RPMI7951 (cell line): ENCODE results near the genes QRICH1, USP19 and GMPPB.

- RAMPAGE, long total RNA = no peak
Measured at GRCh38 chr3:48598617-48599631, 3.8 kb upstream of the COL7A1 start.

DNA sequence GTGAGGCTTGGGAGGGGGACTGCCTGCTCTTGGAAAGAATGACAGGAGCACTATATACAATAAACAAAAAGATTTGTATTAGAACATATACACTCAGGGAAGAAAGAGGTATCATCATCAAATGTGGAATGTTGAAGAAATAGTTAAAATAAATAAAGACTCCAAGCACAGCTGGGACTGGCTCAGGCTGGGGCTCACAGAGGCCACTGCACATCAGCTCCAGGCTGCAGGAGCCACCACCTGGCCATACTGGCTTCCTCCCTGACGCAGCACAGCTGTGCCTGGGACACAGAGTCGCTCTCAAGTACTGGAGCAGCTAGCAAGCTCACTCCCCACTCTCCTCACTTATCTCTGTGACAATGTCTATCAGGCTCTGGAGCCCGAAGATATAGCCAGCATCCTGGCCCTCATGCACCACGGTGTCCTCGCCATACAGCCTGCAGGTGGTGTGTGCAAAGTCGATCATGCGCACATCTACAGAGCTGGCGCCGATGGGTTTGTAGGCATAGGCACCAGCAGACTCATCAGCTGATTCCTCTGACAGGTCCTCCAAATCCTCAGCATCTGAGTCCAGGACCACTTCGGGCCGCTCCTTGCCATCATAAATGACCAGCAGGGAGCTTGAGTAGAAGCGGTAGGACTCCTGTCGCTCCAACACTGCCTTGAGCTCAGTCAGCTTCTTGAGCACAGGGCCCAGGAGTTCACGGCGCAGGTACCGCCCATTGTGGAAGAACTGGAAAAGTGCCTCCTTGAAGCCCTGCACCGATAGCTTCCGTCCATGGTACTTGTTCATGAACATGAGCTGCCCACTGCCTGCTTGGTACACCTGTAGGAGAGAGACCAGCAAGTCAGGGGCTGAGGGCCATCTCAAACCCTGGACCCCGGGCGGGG, 2.5 kb upstream of the NCKIPSD start:
- RAMPAGE, long total RNA = no peak

DNA sequence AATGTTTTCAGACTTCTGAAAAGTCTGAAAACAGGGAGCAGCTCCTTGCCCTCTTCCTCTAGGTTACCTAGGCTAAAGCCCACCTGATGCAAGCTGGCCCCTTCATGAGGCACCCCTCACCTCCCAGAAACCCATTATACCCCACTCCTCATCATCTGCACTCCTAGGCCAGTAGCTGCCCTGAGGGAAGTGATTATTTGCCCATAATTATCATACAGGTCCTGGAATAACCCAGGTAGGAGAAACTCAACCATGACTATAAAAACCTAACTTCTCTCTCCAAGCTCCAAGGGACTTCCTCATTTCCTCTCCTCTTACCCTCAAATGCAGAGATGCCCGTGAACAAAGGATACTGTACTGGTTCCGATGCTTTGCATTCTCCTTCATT, 5.2 kb upstream of the NCKIPSD start:
- RAMPAGE, long total RNA = no peak

GRCh38 chr3:48692312-48692733, 6.6 kb upstream of the NCKIPSD start:
- RAMPAGE, long total RNA = no peak

DNA sequence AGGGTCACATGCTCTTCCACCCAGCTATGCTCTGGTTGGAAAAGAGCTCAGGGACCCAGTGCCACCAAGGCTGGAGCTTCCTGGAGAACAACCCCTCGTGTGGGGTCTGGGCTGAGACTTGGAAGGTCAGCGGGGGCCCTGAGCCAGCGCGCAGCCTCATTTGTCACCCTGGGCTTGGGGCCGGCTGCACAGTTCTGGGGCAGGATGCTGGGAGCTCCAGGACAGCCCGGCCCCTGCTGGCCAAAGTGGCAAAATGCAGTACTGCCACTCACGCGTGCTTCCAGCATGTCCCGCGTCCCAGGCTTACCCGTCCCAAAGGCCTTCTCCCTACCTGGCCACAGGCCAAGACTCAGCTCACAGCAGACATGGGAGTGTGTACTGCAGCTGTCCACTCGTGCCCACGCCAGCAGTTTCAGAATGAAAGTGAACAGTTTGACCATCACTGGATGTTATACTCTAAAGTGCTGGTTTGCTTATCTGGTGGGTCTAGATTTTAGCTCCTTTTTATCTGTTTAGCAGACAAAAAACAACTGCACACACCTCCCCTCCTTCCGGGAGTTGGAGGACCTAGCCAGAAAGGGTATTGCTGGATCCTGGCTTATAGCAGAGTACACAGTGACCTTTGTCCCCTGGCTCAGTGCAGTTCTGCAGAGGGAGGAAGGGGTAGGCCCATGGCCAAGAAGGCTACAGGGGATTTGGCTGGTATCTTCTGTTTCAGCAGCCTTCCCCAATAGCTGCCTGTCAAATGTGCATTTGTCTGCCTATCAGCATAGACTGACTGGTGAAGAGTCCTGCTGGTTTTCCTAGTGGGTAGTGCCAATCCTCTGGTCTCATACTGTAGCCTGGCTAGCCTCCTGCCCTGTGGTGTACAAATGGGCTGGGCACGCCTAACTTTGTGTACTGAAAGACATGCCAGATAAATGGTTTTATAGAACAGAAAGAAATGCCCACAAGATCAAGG, 23.1 kb upstream of the IP6K2 start:
- RAMPAGE, long total RNA = no peak

DNA sequence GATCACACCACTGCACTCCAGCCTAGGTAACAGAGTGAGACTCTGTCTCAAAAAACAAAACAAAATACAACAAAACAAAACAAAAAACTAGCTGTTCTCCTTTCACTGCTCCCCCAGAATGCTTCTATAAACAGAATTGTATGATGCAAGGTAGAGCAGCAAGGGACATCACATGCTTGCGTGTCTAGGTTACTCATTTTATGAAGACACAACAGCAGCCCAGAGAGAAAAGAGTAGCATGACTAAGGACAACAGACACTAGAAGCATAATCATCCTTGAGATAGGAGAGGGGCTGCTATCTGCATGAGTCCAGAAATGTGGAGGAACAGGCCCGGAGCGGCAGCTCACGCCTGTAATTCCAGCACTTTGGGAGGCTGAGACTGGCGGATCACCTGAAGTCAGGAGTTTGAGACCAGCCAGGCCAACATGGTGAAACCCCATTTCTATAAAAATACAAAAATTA, 25.2 kb upstream of the IP6K2 start:
- RAMPAGE, long total RNA = no peak

GRCh38 chr3:48983297-48983676, 6.8 kb upstream of the P4HTM start:
- RAMPAGE, long total RNA = no peak

GRCh38 chr3:49093919-49094870, at the start of gene QRICH1:
Gene QRICH1, minus strand, starts transcription at chr3:49094071.
- RAMPAGE, long total RNA = no peak

DNA sequence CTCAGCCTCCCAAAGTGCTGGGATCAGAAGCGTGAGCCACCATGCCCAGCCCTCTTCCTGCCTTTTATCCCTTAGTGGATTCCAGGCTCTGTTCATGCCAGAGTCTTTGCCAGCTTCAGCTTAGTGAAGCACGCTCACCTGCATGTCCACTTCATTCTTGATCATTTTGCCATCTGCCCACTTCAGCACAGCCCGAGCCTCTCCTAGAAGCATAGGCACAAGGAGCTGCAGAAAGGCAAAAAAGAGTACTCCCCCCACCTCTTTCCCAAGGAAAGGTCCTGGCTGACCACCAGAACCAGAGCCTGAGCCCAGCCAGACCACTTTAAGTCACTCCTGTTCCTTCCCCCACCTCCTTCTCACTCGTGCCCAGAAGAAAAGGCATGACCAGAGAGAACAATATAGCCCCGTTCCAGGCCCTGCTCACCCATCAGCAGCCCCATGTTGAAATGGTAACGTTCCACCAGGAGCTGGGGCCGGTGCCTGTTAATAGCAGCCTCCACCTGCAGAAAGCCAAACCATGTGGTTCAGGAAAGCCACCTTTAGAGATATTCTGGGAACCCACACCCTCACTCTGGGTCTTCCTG, 1.3 kb downstream of the QARS1 start:
- RAMPAGE, long total RNA = no peak

DNA sequence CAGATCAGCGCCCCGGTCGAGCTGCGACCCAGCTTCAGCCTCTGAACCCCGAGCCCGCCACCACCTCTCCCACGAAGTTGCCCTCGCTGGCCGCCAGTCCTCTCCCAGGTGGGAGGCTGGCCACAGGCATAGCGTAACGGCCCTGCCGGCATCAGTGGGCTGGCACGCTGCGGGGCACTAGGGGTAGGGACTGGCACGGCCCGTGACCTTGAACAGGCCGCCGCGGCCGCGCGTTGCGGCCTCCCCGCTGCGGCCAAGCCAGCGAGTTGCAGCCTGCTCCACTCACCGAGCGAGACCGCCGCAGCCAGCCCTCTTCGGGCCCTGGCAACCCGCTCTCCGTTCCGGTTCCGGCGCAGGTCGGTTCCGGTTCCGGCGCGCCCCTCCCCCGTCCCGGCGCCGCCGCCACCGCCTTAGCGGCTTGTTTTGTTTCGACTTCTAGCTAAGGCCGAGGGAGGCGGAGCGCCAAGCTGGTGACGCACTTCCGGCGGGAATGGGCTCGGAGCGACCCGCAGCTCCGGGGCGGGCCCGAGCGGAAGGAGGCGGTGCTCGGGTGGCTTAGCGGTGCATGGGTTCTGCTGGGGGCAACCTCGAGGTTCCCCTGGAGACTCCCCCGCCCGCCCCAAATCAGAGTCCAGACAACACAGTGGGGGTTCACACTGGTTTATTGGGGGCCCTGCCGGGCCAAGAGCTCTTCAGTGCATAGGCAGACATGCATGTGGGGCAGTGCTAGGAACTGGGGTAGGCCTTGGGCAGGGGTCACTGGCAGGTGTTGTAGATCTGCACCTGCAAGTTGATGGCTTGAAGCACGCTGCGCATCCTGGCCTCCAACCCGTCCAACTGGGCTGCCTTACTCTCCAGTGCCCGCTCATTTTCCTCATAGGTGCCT, at the start of gene USP19:
Gene USP19, minus strand, starts transcription at position 354 of the 886 bp plus-strand sequence.
- RAMPAGE, long total RNA = no peak

GRCh38 chr3:49182076-49182489, 9.6 kb downstream of the C3orf84 start:
- RAMPAGE, long total RNA = no peak

- RAMPAGE, long total RNA = no peak
Measured at GRCh38 chr3:49198161-49198469, 1.2 kb upstream of the IHO1 start.

GRCh38 chr3:49218381-49219168, 19.3 kb downstream of the IHO1 start:
- RAMPAGE, long total RNA = no peak

DNA sequence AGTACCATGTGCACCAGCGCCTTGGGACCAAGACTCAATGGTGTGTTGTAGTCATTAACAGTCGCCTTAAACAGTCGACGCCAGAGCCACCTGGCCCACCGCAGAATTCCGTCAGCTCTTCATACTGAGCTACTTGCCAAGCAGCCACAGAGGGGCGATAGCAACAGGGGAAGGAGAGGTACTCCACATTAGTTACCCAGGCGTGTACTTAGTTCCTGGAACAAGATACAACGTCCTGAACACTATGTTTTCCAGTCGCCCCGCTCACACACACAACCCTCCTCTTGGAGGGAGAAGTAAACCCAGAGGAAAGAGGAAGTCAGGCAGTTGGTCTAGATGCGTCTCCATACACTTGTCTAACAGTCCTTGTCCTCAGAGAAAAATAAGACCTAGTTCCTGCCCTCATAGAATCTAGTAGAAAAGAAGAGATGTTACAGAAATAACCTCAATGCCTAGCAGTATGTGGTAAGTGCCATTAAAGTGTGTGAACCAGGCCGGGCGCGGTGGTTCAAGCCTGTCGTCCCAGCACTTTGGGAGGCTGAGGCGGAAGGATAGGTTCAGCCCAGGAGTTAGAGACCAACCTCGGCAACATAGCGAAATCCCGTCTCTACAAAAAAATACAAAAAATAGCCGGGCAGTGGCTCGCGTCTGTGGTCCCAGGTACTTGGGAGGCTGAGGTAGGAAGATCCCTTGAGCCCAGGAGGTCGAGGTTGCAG, 887 bp upstream of the USP4 start:
- RAMPAGE, long total RNA = no peak

DNA sequence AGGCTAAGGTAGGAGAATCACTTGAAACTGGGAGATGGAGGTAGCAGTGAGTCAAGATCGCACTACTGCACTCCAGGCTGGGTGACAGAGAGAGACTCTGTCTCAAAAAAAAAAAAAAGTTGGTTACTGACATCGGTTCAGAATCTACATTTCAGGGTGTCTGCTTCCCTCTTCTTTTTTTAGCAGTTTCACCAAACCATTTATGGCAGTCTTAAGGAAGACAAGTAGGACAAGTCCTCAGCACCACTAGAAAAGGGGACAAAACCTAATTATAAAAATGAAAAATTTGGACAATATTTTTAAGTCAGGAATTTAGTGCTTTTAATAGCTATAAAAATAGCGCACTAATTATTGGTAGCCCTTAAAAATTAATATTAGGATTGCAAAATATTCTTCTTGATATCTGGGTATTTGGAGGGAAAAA, 3.4 kb upstream of the USP4 start:
- RAMPAGE, long total RNA = no peak

DNA sequence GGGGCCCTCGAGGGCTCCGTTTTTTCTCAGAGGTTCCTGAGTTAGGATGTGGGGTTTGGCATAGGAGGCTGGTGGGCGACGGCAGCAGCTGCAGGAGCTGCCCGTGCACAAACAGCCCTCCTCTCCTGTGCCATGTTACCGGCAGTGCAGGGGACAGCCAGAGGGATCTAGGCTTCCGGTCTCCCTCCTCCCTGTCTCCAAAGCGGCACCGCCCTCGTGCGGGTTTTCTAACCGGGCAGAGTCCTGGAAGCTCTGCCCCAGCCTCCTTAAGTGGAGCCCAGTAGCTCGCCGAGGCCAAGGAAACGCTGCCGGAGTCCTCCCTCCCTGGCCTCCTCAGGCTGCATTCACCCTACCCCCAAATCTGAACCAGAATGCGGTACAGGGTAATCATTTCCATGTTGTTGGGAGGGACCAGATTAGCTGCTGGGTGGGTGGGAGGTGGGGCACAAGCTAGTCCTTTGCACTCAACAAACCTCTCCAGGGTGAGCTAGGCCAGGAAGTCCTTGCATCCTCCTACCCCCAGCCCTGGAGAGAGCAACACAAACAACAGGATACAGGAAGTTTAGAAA, 515 bp upstream of the GPX1 start:
- RAMPAGE, long total RNA = no peak

GRCh38 chr3:49394145-49394942, 17.4 kb downstream of the RHOA start:
- RAMPAGE, long total RNA = no peak

GRCh38 chr3:49413157-49413801, 1.1 kb downstream of the TCTA start:
- RAMPAGE, long total RNA = no peak

DNA sequence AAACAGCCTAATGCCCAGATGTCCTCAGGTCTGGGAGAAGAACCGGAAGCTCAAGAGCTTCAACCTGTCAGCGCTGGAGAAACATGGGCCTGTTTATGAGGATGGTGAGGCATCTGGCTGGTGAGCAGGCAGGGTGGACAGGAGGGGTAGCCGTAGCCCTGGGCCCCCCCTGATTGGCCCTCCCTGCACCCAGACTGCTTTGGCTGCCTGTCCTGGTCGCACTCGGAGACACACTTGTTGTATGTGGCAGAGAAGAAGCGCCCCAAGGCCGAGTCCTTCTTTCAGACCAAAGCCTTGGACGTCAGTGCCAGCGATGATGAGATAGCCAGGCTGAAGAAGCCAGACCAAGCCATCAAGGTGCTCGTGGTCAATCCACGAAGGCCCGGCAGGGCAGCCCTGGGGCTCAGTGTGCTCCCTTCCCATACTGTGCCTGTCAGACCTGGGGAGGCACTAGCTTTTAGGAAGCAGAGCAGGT, 1.7 kb downstream of the APEH start:
- RAMPAGE, long total RNA = no peak

DNA sequence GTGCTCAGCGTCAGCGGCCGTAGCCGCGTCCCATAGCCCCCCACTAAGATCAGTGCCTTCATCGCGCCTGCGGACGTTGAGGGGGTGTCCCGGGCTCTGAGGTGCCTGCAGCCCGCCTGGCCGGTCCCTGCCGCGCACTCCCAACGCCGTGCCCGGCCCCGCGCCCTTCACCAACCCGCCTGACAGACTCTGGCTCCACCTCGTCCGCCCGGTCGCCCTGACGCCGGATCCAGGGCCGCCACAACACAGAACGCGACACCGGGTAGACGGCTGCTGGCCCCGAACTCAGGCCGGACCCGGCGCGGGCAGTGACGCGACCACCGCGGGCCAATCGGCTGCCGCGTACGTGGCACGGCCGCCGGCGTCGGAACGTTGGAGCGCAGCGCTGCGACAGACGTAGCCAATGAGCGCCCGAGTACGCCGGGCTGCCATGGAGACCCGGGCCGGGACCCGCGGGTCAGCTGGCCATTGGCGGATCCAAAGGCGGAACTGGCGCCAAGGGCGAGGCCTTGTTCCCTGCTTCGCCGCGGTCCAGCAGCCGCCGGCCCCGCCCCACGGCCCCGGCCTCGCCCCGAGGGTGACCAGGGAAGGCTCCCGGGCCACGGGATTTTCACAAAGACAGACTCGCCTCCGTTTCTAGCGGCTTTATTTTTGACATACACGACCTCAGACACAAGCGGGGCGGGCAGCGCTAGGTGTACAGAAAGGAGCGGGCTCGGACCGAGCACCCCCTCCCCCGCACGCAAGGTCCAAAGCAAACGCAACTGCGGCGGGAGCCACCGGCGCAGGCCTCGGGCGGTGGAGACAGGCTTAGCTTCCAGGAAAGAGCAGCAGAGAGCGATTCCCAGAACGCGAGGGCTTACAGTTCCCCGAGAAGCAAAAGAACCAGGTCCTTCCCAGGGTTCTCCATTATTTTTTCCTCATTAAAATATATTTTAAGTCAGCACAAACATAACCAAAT, at the start of gene GMPPB:
Gene GMPPB, minus strand, starts transcription at position 287 of the 961 bp plus-strand sequence.
- RAMPAGE, long total RNA = no peak